Pulmonary lymph node (tissue), 1 donor: ENCODE measurements around a stretch of chr22.

- PRO-cap, result no peak
These were observed 238.5 kb downstream of the CRYBA4 start for GRCh38 chr22:26860128-26860758.

DNA sequence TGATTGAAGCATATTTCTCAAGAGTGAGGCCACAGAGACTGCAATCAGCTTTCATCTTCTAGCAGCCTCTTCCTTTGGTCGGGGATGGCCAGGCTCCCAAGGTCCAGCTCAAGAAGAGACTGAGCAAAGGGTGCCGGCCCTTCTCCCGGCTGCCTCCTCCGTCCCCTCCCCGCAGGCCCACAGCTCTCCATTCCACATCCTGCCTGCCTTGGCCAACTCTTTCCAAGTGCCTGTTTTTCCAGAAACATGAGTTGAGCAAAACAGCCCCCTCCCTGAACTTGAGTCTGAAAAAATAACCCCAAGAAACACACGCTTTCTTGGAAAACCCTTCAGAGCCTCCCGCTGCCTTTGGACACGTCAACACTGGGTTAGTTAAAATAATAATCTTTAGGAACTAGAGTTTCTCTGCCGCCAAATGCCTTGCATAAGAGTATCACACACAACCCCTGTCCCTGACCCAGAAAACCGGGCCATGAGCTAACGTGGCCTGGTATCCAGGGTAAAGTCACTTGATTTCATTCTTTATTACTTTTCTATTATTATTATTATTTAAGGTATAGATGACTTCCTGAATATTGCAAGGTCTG lies 587.4 kb downstream of the MN1 start:
- PRO-cap, result no peak

GRCh38 chr22:27242717-27243325 lies 558.7 kb downstream of the MN1 start:
- PRO-cap, result no peak

- PRO-cap, result no peak
These were observed 428.4 kb downstream of the MN1 start for GRCh38 chr22:27372911-27373846.

DNA sequence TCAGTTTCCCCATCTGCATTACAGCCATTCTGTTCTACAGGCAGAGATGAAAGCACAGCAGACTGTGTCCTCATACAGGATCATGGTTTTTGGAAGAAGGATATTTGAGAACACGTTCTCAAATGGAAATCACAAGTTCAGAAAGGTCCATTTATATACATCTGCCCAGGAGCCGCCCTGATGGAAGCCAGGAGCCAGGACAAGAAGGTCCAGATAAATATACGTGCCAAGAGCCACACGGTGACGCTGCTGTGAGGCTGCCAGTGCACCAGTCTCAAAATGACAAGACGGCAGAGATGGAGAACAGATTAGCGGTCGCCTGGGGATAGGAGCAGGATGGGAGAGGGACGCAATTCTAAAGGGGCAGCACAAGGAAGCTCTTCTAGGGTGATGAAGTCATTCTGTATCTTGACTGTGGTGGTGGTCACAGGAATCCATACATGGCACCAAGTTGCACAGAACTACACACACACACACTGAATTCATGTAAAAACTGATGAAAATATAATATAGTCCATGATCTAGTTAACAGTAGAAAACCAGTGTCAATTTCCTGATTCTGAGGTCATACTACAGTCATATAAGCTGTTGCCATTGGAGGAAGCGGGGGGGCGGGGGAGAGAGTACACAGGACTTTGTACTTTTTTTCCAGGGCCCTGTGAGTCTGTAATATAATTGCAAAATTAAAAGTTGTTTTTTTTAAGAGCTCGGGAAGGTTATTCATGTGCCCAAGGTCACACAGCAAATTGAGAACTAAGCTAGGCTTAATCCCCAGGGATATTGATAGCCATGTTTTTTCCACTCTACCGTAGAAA lies 312.6 kb downstream of the MN1 start:
- PRO-cap, result no peak

GRCh38 chr22:27554159-27555011 lies 247.2 kb downstream of the MN1 start:
- PRO-cap, result no peak

DNA sequence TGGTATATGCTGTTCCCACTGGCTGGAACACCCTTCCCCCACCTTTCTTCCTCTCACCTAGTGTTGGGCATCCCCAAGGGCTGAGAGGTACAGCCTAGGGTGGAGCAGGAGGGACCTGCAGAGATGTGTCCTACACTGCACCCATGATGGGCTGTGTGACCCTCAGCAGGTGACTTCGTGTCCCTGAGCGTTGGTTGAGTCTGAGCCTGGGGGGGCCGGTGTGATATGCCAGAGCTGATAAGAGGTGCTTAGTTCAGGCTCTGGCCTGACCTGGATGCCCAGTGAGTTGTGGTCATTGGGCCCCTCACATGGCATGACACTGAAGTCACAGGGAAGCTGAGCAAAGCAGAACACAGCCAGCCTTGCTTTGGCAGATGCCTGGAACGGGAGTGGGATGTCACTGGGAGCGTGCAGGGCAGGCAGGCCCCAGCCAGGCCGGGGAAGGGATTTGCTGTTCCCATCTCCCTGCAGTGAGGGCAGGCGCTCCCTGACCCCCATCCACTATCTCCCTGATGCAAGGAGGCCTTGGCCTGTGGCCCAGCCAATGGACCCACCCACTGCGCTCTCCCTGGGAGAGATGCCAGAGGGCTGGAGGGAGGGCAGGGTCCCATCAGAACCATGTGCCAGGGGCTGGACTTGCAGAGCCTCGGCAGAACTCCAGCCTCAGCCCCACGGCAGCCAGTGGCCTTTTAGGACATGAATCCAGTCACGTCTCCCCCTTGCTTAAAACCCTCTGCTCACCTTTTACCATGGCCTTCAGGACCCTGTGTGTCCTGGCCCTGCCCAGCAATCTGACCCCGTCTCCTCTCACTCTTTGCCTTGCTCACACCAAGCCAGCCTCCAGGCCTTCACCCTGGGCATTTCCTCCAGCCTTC lies 138.9 kb downstream of the MN1 start:
- PRO-cap, result no peak

DNA sequence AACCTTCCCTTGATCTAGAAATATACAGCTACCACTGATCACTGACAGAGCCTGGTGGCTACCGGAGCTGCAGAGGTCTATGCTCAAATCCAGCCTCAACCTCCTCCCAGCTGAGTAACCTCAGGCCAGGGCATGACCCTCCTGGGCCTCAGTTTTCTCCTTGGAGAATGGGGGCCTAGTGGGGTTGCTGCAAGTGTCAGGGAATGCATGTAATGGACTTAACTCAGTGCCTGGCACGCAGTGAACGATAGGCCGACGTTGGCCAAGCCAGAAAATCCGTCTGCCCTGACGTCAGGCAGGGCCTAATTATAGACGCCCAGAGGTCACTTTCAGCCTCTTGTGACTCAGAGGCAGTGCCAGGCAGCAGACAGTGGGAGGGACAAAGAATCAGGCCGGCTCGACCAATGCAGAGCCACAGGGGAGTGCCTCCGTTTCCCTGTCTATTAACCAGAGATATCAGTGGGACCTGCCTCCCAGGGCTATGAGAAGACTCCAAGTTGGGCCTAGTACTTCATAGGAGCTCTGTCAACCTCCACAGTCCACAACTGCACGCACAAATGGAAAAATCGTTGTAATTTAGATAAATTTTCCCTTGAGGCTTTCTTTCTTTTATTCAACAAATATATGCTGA lies 115.0 kb downstream of the MN1 start:
- PRO-cap, result no peak

DNA sequence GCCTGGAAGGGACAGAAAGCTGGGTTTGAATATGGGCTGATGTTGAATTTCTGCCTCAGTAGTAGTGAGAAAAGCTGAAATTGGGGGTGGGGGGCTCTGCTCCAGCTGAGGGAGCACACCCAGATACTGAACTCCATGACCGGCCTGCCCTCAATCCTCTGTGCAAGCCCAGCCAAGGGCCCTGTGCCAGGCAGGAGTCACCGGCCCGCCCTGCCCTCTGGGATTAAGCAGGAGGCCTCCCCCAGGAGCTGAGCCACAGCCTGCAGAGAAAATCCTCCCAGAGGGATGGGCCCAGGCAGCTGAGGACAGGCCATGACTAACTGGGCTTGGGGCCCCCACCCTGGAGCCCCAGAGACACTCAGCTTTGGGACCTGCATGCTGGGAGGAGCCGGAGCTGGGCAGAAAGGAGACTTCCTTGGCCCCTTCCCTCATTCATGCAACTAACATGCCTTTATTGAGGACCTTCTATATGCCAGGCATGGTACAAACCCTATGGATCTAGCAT lies 48.8 kb downstream of the MN1 start:
- PRO-cap, result no peak

DNA sequence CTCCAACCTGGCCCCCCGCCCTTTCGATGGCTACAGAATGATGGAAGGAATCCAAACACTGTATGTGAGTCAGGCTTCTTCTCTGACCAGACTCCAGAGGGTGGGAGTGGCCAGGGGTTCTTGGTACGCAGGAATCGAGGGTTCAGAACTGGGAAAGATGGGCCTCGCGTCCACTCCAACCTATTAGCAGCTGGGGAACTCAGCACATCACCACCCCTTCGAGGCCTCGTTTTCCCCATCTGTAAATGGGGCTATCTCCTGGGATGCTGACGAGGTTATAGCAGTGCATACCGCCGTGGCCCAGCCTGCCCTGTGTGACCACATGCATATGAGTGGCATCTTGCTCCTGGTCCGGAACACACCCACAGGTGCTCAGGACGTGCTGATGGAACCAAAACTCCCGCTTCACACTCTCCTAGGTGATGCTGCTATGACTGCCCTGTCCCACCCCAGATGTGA lies 26.3 kb downstream of the MN1 start:
- PRO-cap, result no peak

DNA sequence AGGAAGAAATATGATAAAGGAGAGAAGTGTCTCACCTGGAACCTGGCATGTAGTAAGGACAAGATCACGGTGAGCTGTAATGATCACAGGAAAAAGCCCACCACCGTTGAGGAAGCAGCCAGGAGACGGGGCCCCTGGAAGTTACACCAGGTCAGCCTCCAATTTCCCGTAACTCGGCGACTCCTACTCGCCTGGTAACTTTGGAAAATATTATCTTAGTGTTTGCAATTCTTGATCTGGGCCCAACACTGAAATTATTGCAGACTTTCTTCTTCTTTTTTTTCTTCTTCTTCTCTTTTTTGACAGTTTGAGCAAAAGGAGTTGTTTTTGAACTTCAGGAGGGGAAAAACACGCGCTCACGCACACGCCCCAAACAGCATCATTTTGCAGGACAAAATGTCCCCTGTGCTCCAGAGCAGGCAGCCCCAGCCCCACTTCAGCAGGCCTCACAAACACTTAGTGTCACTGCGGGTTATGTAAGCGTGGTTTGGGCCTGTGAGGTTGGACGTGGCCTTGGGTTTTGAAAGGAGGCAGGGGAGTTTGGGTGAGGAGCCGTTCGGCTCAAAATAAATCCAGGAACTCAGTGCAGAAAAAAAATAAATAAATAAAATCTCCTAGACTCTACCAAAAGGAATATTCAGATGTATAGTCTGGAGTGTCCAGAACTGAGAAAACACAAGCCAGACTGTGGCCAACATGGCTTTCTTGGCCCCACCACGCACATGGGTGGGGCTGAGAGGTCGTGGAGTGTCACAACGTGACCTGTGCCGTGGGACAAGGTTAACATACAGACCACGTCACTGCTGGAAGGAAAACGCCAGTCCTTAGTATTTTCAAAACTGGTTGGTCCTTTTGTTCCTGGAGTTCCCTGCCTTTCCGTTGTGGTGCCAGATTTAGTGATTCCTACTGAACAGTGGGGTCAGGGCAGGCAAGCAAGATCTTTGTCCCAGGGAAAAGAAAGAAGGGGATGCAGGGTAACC lies 26.3 kb upstream of the MN1 start:
- PRO-cap, result no peak

- PRO-cap, result no peak
These were observed 53.3 kb downstream of the PITPNB start for GRCh38 chr22:27865838-27866126.

GRCh38 chr22:27881326-27881988 lies 37.6 kb downstream of the PITPNB start:
- PRO-cap, result no peak

DNA sequence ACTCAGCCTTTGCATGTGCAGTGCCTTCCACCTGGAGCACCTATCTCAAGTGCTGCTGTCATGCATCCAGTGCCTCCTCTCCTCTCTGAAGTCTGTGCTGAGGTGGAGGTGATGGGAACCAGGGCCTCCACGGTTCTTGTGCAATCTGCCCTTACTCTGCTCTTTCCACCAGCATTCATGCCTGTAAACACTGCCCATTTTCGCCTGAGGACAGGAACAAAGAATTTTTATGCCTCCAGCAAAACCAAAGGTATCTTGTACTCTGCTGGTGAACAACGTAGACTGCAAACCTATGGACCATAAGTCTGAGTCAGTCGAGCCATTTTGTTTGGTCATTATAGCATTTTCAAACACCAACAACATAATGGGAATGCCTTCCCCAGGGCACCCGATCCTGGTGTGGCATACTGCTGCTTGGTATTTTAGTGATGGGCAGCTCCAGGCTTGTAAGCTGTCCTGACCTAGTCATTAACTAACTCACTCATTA lies 26.9 kb downstream of the PITPNB start:
- PRO-cap, result no peak

DNA sequence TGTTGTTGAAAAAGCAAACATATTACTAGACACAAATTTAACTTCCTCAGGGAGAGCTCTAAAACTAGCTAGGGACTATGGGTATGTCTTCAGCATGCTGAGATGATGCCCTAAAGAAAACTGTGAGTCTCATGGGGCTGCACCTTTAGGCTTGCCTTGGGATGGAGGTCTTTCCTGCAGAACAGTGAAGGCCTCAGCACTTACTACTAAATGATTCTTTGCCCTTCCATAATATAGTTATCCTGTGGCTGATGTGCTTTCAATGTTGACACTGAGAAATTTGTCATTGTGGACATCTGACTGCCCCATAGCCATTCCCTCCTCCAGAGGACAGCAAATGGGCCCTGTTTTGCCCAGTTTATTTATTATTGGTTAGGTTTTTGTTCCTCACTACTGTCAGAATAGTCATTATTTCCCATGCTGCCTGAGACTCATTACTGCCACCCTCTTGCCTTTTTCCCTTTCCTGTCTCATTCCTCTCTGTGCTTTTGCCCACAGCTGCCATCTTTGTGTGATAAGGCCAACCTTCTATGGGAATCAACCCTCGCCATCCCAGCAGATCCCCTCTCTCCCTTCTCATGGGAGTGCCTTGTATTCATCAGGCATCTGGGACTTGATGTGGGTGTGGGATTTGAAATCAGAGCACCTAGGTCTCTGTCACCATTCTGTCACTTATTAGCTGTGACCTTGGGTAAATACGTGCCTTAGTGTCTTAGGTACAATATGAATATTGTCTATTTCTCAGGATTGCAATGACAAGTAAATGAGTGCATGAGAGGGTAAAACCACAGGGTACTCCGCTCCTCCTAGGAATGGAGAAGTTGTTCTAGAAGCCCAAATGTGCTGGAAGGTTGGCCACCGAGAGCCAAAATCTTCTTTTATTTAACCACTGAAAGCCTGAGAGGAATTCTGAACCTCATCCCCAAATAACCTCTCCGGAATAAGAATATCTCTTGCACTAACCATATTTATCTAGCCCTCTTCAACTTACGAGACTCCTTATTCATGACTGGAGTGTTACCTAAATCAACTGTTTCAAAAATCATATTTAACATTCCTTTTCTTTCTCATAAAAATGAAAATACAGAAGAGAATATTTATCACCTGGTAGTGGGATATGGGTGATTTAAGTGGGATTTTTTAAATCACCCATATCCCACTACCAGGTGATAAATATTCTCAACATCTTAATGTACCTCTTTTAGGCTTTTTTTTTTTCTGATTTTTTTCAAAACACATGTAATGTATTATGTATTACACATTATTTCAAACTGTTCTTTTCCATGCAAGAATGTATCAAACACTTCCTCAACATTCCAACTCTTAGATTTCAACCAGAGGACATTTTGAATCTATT lies 11.4 kb downstream of the PITPNB start:
- PRO-cap, result no peak

DNA sequence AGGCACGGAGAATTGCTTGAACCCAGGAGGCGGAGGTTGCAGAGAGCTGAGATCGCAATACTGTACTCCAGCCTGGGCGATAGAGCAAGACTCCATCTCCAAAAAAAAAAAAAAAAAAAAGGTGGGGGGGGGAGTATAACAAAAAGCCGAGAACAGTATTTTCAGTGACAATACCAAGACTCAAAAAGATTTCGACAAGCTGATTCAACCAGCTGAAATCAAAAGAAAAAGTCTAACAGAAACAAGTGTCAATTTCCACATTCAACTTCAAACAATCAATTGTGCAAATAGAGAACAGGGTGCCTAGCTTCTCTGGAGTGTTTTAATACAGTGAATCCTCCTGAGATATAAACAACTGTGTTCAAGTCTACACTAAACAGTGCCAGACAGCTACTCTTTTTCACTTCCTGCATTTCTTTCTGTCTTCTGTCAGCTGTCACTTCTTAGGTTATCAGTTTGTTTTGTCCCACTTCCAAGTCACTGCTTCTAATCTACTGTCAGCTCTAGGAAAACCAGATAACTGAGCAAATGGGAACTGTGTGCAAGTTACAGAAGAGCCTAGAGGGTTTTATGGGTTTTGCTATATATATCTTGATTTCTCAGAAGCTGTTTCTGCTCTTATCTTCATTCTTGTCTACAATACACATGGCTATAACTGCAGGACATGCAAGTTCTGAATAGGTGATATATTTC lies 6.0 kb downstream of the PITPNB start:
- PRO-cap, result no peak

DNA sequence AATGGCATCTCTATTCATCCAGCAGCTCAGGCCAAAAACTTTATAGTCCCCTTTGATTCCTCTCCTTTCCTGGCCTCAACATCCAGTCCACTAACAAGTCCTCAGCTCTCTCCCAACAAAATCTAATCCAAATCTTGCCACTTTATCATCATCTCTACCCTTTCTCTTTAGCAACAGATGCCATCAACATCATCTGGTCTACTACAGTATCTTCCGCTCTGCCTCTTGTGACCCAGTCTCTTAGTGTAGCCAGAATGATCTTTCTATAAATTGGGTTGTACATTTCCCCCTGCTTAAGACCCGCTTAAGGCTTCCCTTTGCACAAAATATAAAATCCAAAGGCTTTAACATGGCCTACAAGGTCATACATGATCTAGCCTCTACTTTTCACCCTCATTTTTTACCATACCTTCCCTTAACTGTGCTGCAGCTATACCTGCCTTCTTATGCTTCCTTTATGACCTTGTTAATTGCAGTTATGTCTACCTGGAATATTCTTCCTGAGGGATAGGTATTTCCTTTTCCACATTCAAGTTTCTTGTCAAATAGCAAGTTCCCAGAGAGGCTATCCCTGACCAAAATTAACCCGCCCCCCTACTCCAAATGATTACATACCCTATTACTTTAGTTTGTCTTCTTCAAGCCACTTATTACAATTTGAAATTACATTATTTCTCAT lies 225.9 kb downstream of the TTC28 start:
- PRO-cap, result no peak

- PRO-cap, result no peak
These were observed 8.8 kb downstream of the HSCB start for GRCh38 chr22:28750739-28750960.

DNA sequence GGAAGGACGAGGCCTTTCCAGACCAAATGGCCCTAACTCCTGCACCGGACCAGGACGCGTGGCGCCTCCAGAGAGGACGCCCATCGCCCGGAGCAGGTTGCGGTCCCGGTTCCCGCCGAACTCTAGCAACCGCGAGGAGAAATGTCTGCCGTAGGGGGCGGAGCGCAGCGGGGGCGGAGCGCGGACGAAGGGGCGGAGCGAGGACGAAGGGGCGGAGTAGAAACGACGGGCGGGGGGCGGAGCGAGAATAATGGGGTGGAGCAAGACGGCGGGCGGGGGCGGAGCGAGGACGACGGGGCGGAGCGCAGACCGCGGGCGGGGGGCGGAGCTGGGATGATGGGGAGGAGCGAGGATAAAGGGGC lies 350 bp upstream of the ZNRF3 start:
- PRO-cap, result bidirectional peak, plus-strand start outside the sequence, minus-strand start at position 124 of the sequence

GRCh38 chr22:28977465-28977871 lies 84.2 kb downstream of the C22orf31 start:
- PRO-cap, result no peak